ENCODE measurements around a stretch of chr11.

GRCh38 chr11:127363397-127363806, 362.8 kb upstream of the KIRREL3 start:
- PRO-cap, result no peak
- RRBS, result no CpG with 5 or more reads among the region's 18 CpGs

GRCh38 chr11:127628219-127628646, 627.7 kb upstream of the KIRREL3 start:
- PRO-cap, result no peak
- RRBS, result no CpG with 5 or more reads among the region's 8 CpGs

GRCh38 chr11:128311957-128312406, 275.4 kb downstream of the ETS1 start:
- PRO-cap, result no peak

GRCh38 chr11:128341775-128342348, 245.5 kb downstream of the ETS1 start:
- PRO-cap, result no peak
- RRBS, result no CpG with 5 or more reads among the region's 15 CpGs

- PRO-cap, result no peak
- RRBS, result no CpG with 5 or more reads among the region's 7 CpGs
Measured at GRCh38 chr11:128424146-128424646, 163.2 kb downstream of the ETS1 start.

DNA sequence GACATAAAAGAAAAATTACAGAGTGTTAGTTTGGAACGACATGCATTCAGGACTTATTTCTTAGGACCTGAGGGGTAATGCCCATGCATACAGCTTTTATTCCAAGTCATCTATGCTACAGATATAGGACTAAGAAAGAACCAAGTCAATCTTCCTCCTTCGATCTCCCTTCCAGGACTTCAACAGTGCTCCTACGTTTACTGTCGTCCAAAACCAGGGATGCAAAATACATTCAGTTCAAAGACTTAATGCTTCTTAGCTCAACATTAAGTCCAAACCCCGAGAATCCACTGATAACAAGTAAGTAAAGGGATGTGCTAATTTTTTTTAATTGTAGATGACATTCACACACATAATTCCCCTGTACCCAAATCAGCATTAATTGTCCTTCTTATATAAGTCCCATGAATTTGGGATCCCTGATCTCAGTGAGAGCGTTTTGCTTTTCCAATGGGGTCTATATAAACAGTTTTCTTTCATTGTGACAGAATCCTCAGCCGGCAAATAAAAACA, 126.1 kb downstream of the ETS1 start:
- PRO-cap, result no peak
- RRBS, result no CpG with 5 or more reads among the region's 7 CpGs

DNA sequence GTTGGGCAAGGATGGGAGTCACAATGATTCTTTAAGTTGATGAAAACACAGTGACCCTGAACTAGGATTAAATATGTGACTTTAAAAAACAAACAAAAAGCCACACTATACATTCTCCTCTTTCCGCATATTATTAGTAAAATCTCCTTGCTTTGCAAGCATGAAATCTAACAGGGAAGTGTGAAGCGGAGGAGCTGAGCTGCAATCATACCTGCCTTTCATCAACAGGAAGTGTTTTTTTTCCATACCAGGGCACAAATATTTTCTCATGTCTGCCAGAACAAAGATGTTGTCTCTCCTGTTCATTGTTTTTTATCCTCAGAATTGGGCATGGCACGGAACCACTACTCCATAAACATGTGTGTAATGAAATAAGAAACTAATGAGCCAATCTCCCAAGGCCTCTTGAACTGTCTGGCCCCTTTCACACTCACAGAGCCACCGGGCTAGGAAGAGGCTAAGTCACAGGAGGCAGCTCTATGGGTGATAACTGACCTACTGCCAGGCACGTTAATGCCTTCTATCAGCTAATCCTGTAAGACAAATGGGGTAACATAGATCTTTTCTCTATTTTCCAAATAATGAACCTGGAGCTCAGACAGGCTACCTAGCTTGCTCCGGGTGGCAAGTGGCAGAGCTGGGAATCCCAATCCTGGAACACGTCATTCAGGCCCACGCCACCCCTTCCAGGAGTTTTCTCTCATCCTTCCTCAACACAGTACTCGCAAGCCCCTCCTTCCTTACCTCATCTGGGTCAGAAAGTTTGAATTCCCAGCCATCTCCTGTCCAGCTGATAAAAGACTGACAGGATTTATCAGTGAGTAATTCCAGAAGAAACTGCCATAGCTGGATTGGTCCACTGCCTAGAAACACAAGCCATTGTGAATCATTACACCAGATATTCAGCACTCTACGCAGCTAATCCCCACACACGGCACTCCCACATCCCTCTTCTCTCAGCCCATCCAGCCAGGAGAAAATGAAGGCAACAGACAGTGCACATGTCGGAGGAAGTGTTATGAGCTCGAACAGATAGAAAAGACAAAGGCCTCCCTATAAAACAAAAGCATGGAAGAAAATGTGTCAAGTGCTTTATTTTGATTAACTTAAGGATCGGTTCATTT, 124.2 kb downstream of the ETS1 start:
- PRO-cap, result no peak
- RRBS, result no CpG with 5 or more reads among the region's 14 CpGs

- PRO-cap, result no peak
- RRBS, result no CpG with 5 or more reads among the region's 4 CpGs
Measured at GRCh38 chr11:128471056-128471758, 116.2 kb downstream of the ETS1 start.

- PRO-cap, result no peak
- RRBS, result no CpG with 5 or more reads among the region's 8 CpGs
Measured at GRCh38 chr11:128483257-128483846, 104.0 kb downstream of the ETS1 start.

GRCh38 chr11:128509870-128510564, 77.3 kb downstream of the ETS1 start:
- PRO-cap, result no peak
- RRBS, result no CpG with 5 or more reads among the region's 2 CpGs

GRCh38 chr11:128516420-128517205, 70.7 kb downstream of the ETS1 start:
- PRO-cap, result no peak
- RRBS, result no CpG with 5 or more reads among the region's 7 CpGs

GRCh38 chr11:128518386-128519050, 68.8 kb downstream of the ETS1 start:
- PRO-cap, result no peak
- RRBS, result no CpG with 5 or more reads among the region's 6 CpGs

- PRO-cap, result no peak
- RRBS, result no CpG with 5 or more reads among the region's 3 CpGs
Measured at GRCh38 chr11:128523058-128523497, 64.3 kb downstream of the ETS1 start.

GRCh38 chr11:128525382-128525871, 61.9 kb downstream of the ETS1 start:
- PRO-cap, result no peak
- RRBS, result no CpG with 5 or more reads among the region's 1 CpG

DNA sequence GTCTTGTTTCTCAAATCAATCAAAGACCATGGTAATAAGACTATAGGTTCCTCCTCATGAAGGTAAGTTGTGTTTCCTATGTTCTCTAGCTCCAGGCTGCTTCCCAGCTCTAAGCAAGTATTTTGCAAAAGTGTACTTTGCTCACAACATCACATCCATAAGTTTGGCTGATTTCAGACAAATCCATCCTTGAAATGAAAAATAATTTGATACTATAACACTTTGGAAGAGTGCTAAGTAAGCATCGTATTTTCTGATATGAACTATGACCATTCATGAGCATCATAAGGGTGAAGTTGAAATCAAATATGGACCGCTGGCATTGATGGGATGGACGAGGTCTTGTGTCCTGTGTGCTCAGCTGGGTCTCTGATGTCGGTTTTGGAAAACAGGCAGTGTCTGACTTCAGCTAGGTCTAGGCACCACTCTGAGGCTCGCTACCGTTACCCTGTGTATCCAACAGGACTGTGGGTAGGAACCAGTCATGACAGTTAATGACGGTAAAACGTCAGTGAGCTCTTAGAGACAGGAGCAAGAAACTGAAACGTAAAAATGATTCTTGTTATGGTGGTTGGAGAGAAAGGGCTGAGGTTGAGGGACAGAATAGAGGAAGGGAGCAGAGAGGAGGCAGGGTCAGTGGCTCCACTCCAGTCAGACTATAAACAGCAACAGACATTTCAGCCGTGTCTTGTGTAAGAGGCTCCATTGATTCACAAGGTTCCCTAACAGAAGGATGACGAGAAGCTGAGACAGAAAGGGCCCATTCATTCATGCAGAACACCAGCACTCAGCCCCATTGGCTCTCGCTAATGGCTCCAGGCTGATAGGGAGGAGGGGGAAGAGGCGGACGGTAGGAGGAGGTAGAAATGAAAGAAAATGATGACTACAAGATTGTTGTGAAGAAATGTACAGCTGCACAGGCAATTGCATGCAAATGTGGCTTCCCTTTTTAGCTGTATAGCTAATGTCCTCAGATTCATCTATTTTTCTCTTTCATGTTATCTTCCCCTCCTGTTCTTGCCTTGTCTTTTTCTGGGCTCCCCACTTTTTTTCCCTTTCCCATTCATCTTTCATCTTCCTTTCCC, 34.6 kb downstream of the ETS1 start:
- PRO-cap, result no peak
- RRBS, result no CpG with 5 or more reads among the region's 14 CpGs

- PRO-cap, result no peak
- RRBS, result no CpG with 5 or more reads among the region's 10 CpGs
Measured at GRCh38 chr11:128691926-128692327, 1.9 kb upstream of the FLI1 start.

- PRO-cap, result no peak
- RRBS, result no CpG with 5 or more reads among the region's 7 CpGs
Measured at GRCh38 chr11:128697713-128698256, 3.9 kb downstream of the FLI1 start.

- PRO-cap, result no peak
- RRBS, result no CpG with 5 or more reads among the region's 8 CpGs
Measured at GRCh38 chr11:128722436-128722967, 28.6 kb downstream of the FLI1 start.

DNA sequence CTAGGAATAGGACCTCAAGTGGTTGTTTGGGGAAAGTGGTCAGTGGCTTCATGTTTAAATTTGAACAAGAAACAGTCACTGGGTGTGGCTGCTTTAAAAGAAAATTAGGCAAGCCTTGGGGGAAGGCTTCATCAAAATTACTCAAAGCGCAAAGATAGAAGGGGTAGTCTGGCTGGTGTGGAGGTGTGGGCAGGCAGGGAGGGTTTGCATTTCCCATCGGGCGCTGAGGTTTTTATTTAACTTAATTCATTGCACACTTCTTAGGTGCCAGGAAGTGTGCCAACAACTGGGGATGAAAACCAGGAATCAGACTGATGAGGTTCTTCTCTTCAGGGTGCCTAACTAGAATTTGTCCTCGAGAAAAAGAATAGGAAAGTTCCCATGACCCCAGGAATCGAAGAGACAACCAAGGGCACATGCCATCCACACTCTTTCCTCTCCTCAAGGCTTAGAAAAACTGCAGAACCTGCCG, 52.1 kb downstream of the FLI1 start:
- PRO-cap, result no peak
- RRBS, result no CpG with 5 or more reads among the region's 6 CpGs

DNA sequence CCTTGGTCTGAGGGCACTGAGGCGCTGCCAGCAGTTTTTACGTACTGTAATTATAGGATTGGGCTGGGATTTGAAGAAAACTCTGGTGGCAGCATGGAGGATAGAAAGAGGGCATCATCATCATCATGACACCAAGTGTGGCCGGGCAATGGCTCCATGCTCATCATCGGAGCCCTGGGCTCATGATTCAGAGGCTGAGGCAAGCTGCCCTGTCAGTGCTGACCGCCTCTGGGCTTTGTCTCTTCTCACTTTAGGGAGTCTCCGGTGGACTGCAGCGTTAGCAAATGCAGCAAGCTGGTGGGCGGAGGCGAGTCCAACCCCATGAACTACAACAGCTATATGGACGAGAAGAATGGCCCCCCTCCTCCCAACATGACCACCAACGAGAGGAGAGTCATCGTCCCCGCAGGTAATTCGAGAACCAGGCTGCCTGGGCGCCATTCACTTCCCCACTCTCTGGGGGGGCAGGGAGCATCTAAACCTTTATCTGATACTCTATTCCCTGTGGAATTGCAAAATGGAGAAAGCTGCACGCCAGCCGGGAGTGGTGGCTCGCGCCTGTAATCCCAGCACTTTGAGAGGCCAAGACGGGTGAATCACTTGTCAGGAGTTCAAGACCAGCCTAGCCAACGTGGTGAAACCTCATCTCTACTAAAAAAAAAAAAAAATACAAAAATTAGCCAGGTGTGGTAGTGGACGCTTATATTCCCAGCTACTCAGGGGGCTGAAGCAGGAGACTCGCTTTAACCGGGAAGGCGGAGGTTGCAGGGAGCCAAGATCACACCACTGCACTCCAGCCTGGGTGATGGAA, 74.2 kb downstream of the FLI1 start:
- PRO-cap, result no peak
- RRBS, result no CpG with 5 or more reads among the region's 25 CpGs